ENCODE data around the gene TARS3.

GRCh38 chr15:101438209-101439107, 51.0 kb downstream of the PCSK6 start:
- RRBS = no CpG with 5 or more reads among the region's 18 CpGs

DNA sequence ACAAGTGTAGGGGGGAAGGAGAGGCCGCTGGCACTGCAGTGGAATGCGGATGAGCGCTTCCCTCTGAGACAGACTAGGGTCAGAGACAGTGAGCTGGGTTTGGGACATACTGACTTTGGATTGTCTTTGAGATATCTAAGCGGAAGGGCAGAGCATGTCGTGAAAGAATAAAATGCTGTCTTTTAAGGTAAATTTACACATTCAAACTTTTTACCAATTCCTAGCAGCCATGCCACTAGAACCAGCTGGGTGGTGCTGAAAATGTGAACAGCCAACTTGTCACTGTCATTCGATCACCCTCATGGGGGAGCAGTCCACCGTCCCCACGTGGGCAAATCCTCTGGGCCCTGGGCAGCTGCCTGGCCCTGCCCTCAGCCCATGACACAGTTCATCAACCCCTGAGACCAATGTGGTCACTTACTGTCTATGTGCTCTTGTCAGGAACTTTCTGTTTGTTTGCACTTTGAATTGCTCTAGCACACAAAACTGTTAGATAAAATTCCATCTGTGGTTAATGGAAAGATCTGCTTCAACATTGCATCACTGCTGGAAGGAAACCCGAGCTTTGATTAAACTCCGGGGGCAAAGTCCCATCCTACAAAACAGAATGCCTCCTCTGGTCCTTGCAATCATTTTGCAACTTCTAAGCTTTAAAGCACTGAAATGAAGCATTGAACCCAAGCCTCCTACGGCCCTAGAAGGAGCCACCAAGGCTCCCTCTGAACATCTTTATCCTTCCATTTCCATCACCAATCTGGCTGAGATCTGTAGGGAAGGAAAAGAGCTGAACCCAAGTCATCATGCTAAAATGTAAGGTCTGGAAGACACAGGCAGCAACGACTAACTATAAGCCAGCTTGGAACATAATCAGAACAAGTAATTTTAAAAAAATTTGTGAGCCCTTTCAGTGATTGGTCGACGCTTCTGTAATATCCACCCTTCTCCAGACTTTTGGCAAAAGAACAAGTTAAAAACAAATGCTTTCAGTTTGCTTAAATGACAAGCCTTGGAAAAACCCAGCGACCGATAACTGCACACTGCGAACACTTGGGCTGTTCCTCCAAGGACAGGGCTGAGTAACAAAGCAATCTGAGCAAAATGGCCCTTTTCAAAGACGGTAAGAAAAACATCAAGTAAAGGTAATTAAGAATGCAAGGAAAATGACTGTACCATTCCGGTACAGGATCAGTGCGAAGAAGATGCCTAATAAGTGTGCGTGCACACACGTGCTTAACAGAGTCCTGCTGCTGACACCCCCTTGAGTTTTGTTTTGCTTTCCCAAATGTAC, 49.9 kb downstream of the PCSK6 start:
- RRBS = no CpG with 5 or more reads among the region's 22 CpGs

- RRBS = no CpG with 5 or more reads among the region's 8 CpGs
Measured at GRCh38 chr15:101440685-101441525, 48.6 kb downstream of the PCSK6 start.

DNA sequence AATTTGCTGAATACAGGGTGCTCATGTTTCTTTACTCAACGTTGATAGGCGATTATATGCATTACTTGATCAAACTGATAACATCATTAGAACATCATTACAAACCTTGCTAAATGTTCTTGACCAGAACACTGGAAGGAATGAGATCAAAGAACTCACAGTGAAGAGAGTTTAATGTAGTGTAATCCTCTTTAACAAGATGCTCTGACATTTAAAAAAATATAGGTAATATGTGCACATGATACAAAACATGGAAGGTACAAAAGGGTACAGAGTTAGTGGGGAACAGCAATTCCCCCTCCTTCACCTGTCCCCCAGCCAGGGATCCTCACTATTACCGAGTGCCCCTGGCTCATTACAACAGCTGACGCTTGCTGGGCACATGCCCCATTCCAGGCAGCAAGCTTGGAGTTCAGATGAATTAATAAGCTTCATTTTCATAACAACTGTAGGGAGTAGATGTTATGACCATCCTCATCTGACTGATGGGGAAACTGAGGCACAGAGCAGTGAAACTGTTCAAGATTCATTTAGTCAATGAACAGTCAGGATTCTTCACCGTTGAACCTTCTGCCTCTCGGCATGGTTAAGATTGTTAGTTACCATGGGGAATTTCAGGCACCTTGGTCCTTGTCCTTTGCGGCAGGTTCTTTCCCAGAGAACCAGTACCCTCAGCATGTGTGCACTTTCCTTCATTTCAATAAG, 41.2 kb downstream of the PCSK6 start:
- RRBS = no CpG with 5 or more reads among the region's 7 CpGs

DNA sequence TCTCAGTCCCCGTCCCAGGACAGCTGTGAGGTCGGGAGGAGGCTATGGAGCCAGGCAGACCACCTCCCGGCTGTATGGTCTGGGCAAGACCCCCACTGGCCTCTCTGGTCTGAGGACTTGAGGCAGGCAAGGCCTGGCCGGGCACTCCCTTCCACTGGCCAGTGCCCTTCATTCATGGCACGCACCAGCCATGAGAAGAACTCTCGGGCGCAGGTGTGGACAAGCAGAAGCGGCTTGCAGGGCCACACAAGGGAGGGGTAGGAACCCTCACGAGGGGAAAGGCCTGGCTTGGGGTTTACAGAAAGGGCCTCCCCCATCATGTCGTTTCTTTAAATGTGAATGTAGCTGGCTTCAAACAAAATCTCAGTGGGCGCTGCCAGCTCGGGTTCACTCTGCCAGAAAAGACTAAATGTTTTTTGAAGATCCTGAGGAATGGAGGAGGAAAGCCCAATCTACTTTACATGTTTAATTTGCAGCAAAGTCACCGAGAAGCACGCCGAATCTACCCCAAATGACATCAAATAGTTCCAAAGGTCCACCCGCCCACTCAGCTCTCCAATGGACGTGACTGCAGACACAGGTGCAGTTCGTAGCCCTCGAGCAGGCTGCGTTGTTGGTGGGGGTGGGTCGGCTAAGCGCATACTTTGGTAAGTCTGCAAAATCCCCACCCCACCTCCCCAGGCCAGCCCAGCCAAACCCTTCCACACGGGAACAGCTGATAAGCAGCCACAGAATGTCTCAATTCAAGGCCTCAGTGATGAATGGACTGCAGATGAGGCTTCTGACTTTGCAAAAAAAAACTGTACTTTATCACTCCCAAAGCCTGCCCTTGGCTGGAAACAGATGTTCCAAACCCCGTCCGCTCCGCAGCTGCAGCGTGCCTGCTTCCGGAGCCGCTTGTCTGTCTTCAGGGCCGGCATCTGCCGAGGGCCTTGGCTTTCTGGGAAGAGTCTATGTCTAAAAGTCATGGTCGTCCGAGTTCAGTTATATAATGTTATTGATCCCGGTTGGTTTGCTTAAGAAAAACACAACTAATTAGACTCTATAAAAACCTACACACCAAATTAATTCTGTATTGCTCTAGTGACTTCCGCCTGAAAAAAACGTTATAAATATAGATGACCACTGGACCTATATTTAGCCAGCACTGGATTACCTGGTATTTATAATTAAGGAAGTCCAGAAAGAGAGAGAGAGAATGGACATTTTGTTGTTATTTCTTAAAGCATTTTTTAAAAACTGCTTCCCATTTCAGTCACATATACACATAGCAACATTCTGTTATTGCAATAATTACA, 38.3 kb downstream of the PCSK6 start:
- RRBS = 71% methylated on average over 7 of the region's 36 CpGs

DNA sequence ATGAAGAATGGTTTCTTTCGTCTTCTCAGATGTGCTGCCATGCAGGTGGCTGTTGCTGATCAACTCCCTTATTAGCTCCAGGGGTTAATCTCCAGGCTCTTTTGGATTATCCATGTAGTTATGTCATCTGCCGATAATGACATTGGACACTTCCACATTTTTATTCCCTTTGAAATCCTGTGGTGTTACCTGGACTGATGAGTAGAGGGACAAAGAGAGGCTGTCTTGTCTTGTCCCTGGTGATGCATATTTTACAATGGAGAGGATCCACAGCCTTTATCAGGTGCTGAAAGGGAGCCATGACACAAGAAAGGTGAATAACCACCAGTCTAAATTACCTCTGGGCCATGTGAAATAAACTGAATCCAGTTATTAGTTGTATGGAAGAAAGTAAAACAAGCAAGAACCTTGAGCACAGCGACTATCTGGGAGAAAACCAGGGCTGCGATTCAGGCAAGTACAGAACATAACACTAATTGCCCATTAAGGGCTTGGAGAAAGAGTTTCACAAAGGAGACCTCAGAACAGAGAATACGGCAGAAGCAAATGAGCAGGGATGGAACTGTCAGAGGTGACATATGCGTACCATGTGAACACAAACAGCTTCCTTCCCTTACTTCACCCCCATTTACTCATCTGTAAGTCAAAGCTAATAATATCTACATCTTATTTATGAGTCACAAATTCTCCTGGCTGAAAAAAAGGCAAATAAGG, 3.0 kb downstream of the PCSK6 start:
- RRBS = no CpG with 5 or more reads among the region's 6 CpGs

DNA sequence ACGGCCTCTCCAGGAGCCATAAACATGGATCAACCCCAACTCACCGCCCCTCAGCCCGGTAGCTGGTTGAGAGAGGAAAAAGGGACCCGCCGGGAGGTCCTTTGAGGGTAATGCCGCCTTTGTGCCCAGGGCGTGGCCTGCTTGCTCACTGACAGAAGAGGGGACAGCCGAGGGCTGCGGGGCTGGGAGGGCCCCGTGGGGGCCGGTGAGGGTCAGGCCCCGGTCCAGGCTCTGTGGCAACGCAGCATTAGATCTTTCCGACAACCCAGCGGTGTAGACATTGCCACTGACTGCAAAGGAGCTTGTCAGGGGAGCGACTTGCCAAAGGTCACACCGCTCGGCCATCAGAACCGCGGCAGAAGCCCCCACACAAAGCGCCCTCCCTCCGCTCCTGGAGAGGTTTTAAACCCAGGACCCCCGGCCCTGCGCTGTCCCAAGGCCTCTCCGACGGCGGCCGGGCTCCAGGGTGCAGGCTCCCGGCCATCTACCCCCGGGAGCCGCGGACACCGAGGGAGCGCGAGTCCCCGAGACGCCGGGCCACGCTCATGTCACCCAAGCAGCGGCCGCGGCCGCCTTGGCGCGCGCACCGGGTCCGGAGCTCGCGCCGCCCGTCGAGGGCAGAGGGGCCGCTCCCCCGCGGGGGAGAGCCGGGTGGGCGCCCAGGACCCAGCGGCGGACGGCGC, 1.0 kb downstream of the PCSK6 start:
- RRBS = 7% methylated on average over 39 of the region's 62 CpGs

DNA sequence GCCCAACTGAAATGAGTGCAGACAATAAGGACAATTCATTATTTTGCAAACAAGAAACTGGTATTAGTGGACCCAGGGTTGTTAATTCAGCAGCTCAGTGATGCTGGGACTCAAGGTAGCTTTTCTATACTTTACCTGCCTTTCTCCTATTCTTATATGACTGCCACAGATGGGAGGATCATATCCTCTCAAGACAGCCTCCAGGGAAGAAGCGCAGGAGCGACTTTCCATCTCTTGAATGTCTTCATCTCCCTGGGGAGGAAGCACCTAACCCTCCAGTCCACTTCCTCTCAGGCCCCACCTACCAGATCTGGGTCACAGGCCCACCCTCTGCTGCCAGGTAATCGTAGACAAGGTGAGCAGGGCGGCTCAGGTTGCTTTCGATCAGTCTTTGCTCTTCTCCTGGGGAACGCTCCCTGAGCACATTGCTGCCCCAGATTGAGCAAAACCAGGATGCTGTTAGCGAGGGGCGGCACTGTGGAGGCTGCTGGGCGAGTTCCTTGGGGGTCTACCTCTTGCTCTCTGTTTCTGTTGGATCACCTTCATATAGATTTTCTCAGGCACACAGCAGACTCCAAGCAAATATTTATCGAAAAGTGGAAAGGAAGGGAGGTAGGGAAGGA, 5.7 kb upstream of the PCSK6 start:
- RRBS = no CpG with 5 or more reads among the region's 10 CpGs

GRCh38 chr15:101501587-101502369, 12.3 kb upstream of the PCSK6 start:
- RRBS = 34% methylated on average over 10 of the region's 25 CpGs

DNA sequence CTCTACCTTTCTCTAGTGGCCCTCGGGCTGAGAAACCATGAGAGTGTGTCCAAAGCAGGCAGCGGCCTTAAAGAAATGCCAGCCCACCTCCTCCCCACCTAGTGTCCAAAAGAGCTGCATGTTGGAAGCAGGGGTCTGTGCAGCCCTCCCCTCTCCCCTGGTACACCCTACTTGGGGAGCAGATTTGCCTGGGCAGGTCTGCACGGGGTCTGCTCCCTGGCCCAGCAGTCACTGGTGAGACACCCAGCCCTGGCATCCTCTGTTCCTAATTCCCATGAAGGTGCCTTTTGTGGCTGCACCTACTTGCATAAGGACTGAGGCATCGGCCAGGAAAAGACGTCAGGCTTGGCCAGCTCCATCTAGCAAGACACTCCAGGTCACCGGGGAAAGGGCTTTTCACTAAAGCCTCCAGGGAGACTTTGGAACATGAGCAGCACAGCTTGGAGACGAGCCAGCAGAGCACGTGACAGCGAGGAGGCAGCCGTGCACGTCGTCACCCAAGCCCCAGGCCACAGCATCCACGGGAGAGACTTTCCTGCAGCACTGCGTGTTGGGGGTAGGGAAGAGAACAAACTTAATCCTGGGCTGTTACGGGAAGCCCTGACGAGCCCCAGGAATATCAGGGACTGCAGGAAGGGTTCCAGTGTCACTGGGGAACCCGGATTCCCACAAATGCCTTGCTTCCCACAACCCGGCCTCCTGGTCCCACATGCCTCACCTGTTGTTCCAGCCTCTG, 38.8 kb downstream of the TM2D3 start:
- RRBS = no CpG with 5 or more reads among the region's 18 CpGs

GRCh38 chr15:101640960-101641513, 11.1 kb downstream of the TM2D3 start:
- RRBS = no CpG with 5 or more reads among the region's 8 CpGs

GRCh38 chr15:101683935-101684494, 31.8 kb upstream of the TM2D3 start:
- RRBS = no CpG with 5 or more reads among the region's 8 CpGs

DNA sequence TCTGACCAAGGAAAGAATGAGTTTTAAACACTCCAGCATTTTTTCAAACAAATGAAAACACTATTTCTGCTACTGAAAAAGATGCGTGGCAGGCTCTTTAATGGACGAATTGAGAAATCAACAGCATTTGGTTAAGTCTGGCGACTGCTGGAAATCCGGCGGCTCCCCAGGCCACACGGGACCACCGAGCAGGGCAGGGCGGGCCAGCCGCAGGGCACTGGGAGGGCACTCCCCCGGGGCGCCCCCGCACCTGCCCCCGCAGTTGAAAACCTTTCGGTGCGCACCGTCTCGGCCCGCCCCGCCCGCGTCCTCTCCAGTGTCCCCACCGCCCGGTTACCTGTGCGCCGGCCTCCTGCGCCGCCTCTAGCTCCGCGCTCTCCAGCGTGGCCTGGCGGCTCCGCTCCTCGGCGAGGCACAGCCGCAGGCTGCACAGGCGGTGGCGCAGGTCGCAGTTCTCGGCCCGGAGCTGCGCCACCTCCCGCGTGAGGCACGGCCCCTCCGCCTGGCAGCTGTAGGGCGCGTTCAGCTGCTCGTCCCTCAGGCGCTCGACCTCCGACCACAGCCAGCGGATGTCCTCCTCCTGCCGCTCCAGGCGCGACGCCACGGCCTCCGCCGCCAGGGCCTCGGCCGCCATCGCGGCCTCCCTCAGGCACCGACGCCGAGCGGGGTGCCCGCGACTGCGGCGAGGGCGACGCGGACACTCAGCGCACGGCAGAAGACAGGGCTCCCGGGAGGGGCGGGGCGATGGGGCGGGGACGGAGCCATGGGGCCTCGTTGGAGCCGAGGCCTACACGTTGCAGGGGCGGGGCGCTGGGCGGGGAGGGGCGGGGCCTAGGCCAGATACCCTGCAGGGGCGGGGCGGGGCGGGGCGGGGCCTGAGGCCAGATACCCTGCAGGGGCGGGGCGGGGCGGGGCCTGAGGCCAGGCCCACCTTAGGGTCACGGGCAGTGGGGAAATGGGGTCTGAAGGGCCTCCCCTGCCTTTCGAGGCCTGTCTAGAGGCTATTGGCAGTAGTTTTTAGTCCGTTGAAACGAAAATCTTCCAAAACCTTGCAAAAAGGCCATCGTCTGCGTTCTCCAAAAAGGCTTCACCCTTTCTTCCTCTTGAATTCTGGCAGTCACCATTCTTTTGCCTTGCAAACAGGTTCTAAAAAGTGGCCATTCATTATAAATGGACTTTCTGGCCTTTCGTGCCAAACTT, at the start of gene TARS3:
TSS of gene TARS3 (minus strand) at position 720 of the 1,200 bp plus-strand sequence.
- RRBS = 1% methylated on average over 14 of the region's 102 CpGs

- RRBS = no CpG with 5 or more reads among the region's 36 CpGs
Measured at GRCh38 chr15:101961878-101962469, 150.0 kb downstream of the OR4F15 start.